Smooth muscle cell (in vitro differentiated cells): ENCODE results near the gene CCNE1.

GRCh38 chr19:27776597-27777356 is 1436.2 kb downstream of the UQCRFS1 start:
- RAMPAGE, long total RNA, result no peak

GRCh38 chr19:28480938-28481621 is 731.9 kb downstream of the UQCRFS1 start:
- RAMPAGE, long total RNA, result no peak

GRCh38 chr19:28884765-28885348 is 328.1 kb downstream of the UQCRFS1 start:
- RAMPAGE, long total RNA, result no peak

GRCh38 chr19:29525675-29525883 is 215 bp upstream of the VSTM2B start:
- RAMPAGE, long total RNA, result no peak

GRCh38 chr19:29678289-29679224 is 13.3 kb downstream of the PLEKHF1 start:
- RAMPAGE, long total RNA, result no peak

DNA sequence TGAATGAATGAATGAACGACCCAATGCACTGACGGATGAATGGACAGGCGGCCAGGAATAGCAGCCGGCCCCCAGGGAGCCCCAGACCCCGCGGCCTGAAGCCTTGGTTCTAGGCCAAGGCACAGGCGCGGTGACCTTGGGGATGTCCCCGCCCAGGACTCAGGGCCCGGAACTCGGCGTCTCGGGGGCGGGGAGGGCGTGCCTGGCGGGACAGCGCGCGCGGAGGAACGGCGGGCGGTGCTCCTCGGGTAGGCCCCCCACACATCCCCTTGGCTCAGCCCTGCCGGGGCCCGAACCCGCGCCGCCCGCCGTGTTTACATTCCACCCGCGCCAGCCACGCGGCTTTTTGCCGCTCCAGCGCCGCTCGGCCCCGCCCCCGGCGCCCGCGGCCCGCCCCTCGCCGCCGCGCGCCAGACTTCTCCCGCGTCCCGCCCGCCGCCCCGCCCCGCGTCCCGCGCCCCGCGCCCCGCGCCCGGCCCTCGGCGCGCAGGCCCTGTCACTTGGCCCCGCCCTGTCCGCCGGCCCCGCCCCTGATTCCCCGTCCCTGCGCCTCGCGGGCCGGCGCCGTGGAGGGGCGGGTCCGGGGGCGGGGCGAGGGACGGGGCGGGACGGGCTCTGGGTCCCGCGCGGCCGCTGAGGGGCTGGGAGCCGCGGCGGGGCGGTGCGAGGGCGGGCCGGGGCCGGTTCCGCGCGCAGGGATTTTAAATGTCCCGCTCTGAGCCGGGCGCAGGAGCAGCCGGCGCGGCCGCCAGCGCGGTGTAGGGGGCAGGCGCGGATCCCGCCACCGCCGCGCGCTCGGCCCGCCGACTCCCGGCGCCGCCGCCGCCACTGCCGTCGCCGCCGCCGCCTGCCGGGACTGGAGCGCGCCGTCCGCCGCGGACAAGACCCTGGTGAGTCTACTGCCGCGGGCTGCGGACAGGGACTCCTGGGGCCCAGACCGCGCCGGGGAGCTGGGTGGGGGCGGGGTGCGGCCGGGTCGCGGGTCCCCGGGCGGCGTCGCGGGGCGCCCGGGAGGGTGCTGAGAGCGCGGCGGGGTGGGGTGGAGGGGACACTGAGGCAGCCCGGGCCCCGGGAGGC is at the start of gene CCNE1:
TSS of gene CCNE1 (plus strand) at position 729 of the 1,077 bp plus-strand sequence.
- RAMPAGE, long total RNA, result no peak

- RAMPAGE, long total RNA, result no peak
Measured at GRCh38 chr19:29873492-29873799, 61.7 kb downstream of the CCNE1 start.

DNA sequence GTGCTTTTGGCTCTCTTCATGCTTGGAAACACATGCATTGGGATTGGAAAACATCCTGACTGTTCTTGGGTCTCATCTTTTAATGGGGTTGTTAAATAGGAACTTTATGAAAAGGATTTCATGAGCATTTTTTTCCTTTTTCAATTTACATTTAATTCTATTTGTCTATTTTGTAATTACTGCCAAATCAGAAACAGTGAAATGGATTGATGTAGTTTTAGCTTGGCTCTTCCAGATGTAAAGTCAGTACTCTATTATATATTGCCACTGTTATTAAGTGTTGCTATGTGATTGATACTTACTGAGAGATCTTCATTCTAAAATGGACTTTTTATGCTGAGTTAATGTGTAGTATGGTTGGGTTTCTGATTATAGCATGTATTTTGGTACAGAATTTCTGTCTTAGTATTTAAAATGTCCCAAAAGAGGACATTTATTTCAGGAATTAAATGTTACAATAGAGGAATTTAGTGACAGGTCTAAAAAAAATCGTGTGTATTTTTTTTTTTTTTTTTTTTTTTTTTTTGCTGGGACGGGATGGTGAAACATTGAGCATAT is 27.7 kb downstream of the URI1 start:
- RAMPAGE, long total RNA, result no peak

DNA sequence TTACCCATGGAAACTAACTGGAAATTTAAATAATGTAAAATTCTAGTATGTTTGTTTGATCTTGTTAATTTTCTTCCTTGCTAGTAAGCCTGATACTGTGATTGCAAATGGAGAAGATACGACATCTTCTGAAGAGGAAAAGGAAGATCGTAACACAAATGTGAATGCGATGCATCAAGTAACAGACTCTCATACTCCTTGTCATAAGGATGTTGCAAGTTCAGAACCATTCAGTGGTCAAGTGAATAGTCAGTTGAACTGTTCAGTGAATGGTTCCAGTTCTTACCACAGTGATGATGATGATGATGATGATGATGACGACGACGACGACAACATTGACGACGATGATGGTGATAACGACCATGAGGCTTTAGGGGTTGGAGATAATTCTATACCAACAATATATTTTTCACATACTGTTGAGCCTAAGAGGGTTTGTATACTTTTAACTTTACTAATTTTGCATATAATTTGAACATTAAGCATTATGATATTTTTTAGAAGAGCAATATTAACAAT is 66.9 kb downstream of the URI1 start:
- RAMPAGE, long total RNA, result no peak

GRCh38 chr19:30325956-30326527 is 46.1 kb upstream of the ZNF536 start:
- RAMPAGE, long total RNA, result no peak

GRCh38 chr19:30360477-30360736 is 11.8 kb upstream of the ZNF536 start:
- RAMPAGE, long total RNA, result no peak

GRCh38 chr19:30547848-30548317 is 175.7 kb downstream of the ZNF536 start:
- RAMPAGE, long total RNA, result no peak

- RAMPAGE, long total RNA, result no peak
Measured at GRCh38 chr19:30691776-30692973, 320.0 kb downstream of the ZNF536 start.

- RAMPAGE, long total RNA, result no peak
Measured at GRCh38 chr19:31023078-31023573, 326.1 kb downstream of the TSHZ3 start.

- RAMPAGE, long total RNA, result no peak
Measured at GRCh38 chr19:31262582-31263071, 86.6 kb downstream of the TSHZ3 start.

- RAMPAGE, long total RNA, result no peak
Measured at GRCh38 chr19:31277349-31278400, 71.6 kb downstream of the TSHZ3 start.

DNA sequence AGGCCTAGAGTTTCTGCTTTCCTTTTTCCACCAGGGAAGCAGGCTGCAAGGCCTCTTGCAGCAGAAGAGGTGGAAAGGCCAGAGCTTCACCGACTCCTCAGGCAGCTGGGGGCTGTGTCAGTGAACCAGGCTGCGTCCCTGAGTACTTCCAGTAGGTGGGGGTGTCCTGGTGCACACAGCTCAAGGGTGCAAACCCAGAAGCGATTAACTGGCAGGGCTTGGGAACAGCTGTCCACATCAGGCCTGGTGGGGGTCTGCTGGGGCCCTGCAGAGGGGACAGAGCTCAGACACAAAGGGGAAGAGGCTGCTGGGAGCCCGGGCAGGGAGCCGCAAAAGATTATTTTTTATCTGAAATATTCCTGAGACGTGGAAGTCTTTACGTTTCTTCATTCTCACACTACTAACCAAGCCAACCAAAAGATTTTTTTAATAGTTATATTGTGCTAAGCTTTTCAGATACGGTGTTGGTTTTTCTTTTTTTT is 11.1 kb downstream of the TSHZ3 start:
- RAMPAGE, long total RNA, result no peak

DNA sequence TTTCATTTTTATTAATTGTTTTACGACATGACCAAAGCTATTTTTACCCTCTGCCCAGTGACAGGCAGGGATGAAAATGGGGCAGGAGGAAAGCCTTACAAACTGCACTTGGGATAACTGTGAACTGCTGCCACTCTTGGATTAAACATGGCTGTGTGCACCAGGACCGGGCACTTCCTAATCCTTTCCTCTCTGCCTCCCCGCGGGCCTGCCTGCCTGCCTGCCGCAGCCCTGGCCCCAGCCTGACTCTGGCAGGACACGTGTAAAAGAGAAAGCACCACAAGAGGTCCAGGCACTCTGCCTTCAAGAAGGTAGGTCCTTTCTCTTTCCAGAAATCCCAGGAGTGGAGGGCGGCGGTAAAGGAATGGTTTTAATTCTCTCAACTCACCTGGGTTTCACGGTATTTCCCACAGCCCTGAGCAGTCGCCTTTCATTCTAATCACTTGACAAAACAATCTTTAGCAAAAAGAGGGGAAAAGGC is 4.8 kb downstream of the TSHZ3 start:
- RAMPAGE, long total RNA, result no peak

GRCh38 chr19:31510585-31511016 is 161.4 kb upstream of the TSHZ3 start:
- RAMPAGE, long total RNA, result no peak

GRCh38 chr19:31838207-31838785 is 489.1 kb upstream of the TSHZ3 start:
- RAMPAGE, long total RNA, result no peak